Trachea (tissue), 1 donor: Measurements from ENCODE around the gene KLHL24.

- PRO-cap = no peak
These were observed 14.9 kb downstream of the DCUN1D1 start for GRCh38 chr3:182965374-182965819.

DNA sequence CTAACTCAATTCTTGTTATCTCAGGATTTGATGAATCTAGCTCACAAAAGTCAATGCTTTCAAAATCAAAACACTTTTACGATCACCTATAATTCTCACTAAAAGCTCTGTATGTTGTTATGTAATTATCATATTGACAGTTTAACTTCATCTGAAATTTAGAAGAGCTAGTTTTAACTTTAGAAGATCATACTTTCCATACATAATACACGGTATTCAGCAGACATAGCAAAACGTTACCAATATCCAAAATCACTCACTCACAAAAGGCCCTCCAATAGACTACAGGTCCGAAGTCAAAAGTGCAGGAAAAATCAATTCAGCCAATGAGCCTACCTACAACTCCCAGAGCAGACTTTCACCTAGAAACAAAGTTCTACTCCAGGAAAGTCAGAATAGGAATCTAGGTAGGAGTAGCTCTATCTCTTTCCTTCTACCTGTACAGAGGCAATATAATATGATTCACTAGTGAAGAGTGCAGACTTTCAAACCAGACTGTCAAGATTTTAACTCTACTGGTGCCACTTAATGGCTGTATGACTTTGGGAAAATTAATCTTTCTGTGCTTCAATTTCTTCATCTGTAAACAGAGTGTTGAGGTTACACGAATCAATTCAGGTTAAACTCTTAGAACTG, 9.6 kb downstream of the DCUN1D1 start:
- PRO-cap = no peak

- PRO-cap = no peak
These were observed 9.4 kb downstream of the LAMP3 start for GRCh38 chr3:183153229-183153462.

DNA sequence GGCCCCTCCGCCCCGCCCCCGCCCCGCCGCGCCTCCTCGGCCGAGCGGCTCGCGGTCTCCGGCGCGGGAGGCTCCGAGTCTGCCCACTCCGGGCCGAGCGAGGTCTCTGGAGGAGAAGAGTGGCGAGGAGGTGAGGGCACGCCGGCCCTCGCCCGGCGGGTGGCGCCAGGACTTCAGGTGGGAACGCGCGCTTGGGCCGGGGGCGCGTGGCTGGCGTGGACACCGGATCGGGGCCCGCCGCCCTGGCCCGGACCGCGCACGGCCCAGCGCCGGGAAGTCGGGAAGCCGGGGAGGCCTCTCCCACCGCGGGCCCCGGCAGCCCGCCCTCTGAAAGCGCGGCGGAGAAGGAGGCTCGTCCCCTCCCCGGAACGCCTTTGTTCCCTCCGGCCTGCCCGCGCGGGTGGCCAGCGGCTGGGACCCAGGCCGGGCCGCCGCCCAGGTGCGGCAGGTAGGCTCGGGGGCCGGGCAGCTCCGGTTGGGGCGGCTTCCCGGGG, 1.1 kb downstream of the B3GNT5 start:
- PRO-cap = unidirectional peak, minus-strand start at position 376 of the sequence

DNA sequence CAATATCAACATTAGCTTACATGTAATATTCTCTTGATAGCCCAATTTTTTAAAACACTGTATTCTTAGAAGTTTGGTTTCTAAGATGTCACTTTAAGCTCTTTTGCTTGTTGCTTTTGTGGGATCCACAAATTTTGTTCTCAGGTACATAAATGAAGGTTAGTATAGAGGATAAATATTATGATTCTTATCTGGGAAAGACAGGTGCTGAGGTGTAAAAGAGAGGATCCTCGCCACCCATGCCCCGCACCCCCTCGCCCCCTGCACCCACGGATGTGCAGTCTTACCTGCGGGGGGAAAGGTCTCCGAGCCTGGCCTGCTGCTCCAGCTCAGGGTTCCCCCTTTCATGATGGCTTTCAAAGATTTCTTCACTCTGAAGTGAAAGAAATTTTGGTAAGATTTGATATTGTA, 23.5 kb downstream of the B3GNT5 start:
- PRO-cap = unidirectional peak, minus-strand start at position 258 of the sequence

DNA sequence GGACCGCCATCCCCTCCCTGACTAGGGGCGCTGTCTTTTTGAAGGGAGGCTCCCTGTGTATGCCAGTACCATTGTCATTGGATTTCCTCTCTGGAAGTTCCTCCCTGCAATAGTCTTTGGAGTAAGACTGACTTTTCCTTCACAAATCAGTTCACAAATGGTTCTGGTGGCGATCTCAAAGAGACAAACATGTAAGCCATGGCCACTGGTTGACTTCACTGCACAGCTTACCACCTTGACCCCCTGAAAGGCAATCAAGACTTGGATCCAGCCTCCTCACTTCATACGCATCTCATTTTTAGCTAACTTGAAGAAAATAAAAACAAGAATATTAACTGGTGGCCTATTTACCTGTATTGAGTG, 60.7 kb upstream of the MCF2L2 start:
- PRO-cap = no peak

GRCh38 chr3:183491820-183492439, 63.5 kb upstream of the MCF2L2 start:
- PRO-cap = no peak

GRCh38 chr3:183518334-183519635, 36.7 kb downstream of the KLHL6 start:
- PRO-cap = no peak

GRCh38 chr3:183533433-183534265, 21.9 kb downstream of the KLHL6 start:
- PRO-cap = no peak

DNA sequence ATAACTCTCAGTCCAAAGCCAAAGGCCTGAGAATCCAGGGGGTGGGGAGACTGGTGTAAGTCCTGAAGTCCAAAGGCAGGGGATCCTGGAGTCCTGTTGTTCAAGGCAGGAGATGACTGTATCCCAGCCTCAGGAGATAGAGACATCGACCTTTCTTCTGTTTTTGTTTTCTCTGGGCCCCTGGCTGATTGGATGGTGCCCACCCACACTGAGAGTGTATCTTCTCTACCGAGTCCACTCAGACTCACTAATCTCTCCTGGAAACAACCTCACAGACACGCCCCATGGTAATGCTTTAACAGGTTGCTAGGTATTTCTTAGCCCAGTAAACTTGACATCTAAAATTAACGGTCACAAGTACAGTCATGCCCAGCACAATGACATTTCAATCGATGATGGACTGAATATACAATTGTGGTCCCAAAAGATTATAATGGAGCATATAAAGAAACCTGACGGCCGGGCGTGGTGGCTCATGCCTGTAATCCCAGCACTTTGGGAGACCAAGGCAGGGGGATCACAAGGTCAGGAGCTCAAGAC, 1.5 kb upstream of the KLHL6 start:
- PRO-cap = no peak

- PRO-cap = no peak
These were observed 24.8 kb upstream of the KLHL6 start for GRCh38 chr3:183580200-183580763.

- PRO-cap = bidirectional peak, plus-strand start at chr3:183635638, minus-strand start at chr3:183635523
These were observed at the start of gene KLHL24 for GRCh38 chr3:183635065-183635838. KLHL24 (plus strand) TSS chr3:183635623.

- PRO-cap = bidirectional peak, plus-strand start at chr3:183636451, minus-strand start at chr3:183636358; bidirectional peak, plus-strand start at chr3:183636739, minus-strand start at chr3:183636532
These were observed 650 bp downstream of the KLHL24 start for GRCh38 chr3:183635839-183636707.

- PRO-cap = no peak
These were observed 10.0 kb downstream of the MAP6D1 start for GRCh38 chr3:183815123-183816077.

DNA sequence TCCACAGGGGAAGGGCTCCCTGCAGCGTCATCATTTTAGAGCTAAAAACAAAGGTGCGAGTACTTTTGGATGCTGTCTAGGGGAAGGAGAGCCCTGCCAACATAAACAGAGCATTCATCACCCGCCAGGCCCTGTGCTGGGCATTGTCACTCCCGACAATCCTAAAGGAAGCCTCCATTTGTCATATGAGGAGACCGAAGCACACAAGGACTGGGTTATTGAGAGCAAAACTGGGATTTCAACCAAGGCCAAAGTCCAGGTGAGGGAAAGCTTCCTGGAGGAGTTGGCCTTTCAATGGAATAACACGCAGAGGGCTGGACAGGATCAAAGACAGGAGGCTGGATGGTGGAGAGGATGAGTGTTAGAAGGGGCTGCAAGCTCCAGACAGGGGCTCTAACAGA, 8.1 kb upstream of the PARL start:
- PRO-cap = no peak

GRCh38 chr3:183907862-183908412, 23.3 kb upstream of the PARL start:
- PRO-cap = no peak

- PRO-cap = no peak
These were observed 35.8 kb upstream of the PARL start for GRCh38 chr3:183920498-183920841.

DNA sequence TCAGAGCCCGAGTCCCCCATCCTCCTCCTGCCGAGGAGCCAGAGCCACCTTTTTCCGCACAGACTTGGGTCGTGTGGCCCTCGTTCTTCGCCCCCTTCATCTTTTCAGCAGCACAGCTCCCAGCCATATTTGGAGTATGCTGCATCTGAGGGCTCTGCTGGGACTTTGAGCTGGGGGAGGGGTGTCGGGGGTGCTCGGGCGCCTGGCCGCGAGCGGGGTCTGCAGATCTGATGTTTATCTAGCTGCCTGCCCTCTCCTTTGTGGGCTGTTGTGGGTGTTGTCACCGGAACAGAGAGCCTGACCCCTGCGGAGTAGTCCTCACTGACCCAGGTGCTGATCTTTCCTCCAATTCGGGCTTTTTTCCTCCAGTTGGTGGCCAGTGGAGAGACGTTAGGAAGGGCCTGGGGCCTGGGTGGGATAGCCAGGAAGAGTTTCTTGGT, 961 bp downstream of the DVL3 start:
- PRO-cap = no peak

DNA sequence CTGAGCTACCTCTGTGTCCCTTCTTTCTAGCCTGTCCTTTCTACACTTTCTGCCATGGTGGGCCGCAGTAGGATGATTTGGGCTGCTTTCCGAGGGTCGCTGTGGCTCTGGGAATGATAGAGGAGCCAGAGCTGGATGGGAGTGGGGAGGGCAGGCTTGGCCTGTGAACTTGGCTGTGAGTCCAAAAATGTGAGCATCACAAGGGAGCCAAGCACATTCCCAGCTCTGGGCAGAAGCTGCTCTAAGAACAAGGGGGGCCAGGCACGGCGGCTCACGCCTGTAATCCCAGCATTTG, 5.7 kb downstream of the DVL3 start:
- PRO-cap = no peak

DNA sequence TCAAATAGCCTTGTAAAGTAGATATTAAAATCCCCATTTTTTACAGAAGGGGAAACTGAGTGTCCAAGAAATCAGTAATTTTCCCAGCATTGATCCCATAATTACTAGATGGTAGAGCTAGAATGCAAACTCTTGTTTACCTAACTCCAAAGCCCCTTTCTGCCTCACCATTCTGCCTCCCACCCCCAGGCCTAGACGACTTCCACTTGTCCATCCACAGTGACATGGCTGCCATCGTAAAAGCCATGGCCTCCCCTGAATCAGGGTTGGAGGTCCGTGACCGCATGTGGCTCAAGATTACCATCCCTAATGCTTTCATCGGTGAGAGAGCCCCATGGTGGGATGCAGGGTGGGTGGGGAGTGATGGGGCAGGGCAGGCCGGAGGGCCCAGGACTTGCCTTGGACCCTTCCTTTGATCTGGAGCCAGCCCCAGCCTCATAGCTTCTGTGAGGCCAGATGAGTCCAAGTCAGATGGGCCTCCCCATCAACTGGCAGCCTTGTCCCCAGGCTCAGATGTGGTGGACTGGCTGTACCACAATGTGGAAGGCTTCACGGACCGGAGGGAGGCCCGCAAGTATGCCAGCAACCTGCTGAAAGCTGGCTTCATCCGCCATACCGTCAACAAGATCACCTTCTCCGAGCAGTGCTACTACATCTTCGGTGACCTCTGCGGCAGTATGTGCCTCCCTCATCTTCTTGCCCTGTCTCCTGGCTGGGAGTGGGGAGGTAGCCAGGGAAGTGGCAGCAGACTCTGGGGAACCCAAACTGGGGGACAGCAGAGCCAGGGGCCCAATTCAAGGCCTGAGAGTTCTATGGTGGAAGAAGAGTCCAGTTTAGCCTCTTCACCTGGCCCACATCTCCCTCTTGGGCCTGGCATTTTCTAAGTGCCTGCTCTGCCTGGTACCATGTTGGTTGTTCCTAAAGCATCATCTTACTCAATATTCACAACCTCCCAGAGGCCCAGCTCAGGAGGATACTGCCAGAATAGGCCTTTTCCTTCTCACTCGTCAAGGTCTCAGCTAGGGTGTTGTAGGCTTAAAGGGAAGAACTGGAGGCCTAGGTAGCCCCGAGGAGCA, 6.9 kb upstream of the AP2M1 start:
- PRO-cap = no peak